SJSA1 (cell line): ENCODE data around the genes BRIX1 and NUP155.

DNA sequence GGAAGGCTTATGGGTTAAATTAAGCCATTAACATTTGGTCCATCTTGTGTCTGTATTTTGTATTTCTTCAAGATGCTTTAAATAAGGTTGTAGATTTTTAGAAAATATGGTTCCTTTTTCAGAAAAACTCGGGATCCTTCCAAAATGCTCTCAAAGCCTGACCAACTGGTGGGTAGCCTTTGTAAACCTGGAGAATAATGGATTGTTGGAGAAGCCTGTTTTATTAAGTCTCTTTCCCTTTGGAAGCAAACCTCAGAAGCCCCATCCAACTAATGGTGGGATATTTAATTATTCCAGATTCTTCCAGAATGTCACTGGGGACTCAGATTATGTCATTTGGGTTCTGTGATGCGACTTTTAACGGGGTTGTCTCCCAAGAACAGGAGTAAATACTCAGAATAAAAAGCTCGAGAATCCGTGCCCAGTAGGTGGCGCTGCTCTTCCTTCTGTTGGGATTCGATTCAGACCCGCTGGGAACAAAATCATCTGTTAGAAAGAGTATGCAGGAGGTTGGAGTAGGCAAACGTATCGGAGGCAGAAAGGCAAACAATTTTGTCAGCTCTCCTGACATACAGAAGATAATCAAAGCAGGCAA is 170.1 kb upstream of the RAI14 start:
- RAMPAGE, long total RNA: no peak

GRCh38 chr5:34496608-34496812 is 159.6 kb upstream of the RAI14 start:
- RAMPAGE, long total RNA: no peak

GRCh38 chr5:34914610-34915419 is 489 bp downstream of the RAD1 start:
- RAMPAGE, long total RNA: no peak

GRCh38 chr5:34915420-34916283 is at the start of gene BRIX1:
BRIX1 (plus strand) TSS chr5:34915711.
- RAMPAGE, long total RNA: start-site peak on the minus strand at chr5:34915485-34915628, 155 and 71 reads in 2 replicates; start-site peak on the plus strand at chr5:34915708-34915733, 1,164 and 687 reads in 2 replicates

DNA sequence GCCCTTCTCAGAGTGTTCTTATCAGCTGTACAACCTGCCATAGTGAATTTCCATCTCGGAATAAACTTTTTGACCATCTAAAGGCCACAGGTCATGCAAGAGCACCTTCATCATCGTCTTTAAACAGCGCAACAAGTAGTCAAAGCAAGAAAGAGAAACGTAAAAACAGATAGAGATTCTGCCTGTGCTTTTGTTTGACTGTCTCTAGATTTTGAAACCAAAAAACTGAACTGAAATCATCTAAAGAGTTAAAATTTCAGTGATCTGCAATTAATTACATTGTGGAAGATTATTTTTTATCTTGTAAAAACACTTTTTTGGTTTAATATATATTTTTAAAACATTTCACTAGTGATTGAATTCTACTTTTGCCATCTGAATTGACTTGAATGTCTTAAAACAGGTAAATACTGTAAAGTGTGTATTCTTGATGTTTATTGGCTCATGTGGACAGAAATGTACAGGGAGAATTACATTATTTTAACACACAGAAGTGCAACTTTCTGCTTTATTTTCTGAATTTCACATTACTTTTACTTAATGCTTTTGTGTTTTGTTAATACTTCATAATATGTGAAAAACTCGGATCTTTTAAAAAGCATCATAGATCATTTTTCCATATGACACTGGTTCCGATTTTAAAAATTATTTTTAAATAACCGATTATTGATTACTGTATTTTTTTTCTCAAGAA is 25.3 kb downstream of the DNAJC21 start:
- RAMPAGE, long total RNA: no peak

- RAMPAGE, long total RNA: no peak
These were observed 17.2 kb upstream of the PRLR start for GRCh38 chr5:35247252-35248128.

GRCh38 chr5:35404849-35405419 is 174.6 kb upstream of the PRLR start:
- RAMPAGE, long total RNA: no peak

- RAMPAGE, long total RNA: no peak
These were observed 3.2 kb upstream of the IL7R start for GRCh38 chr5:35853349-35853970.

- RAMPAGE, long total RNA: no peak
These were observed 2.5 kb upstream of the IL7R start for GRCh38 chr5:35853971-35854809.

DNA sequence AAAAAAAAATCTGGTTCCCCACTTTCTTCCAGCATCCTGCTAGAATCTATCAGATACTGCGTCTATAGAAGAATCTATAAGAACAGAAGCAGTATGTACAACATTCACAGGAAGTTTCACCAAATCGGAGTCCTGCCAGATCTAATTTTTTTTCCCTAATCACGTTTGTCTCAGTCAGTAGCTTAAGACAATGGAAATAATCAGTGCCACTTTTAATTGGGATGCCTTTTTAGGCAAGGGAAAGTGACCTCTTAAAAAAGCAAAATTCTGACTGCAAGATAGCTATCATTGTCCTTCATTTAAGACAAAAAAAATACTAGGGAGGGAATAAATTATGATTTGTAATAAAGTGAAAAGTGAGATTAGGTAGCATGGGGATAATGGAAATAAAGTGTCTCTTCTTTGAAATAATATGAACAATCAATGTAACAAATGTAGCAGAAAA is 3.4 kb downstream of the IL7R start:
- RAMPAGE, long total RNA: no peak

GRCh38 chr5:35860669-35861195 is 4.0 kb downstream of the IL7R start:
- RAMPAGE, long total RNA: no peak

- RAMPAGE, long total RNA: no peak
These were observed 5.2 kb downstream of the SLC1A3 start for GRCh38 chr5:36611481-36612112.

DNA sequence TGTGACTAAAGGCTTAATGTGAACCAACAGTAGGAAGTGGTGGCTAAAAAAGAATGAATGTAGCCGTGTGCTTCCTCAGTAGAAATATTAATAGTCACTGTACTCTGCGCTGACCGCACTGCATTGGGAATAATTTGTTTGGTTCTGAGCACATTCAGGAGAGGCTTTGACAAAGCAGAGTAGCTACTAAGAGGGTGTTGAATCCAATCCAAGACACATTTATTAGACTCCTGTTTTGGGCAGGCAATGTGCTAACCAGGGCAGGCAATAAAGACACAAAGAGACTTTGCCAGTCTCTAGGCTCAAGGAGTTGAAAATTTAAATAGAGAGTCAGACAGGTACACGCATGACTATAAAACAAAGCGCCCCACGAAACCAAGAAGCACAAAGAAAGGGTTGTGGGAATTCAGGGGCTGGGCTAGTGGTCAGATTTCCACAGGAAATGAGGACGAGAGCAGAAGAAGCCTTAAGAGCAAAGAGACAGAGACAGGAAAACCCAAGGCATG is 51.4 kb downstream of the SLC1A3 start:
- RAMPAGE, long total RNA: no peak

GRCh38 chr5:36704123-36704664 is 97.8 kb downstream of the SLC1A3 start:
- RAMPAGE, long total RNA: no peak

- RAMPAGE, long total RNA: no peak
These were observed 121.3 kb upstream of the NIPBL start for GRCh38 chr5:36755240-36755637.

GRCh38 chr5:36783120-36783686 is 93.4 kb upstream of the NIPBL start:
- RAMPAGE, long total RNA: no peak

DNA sequence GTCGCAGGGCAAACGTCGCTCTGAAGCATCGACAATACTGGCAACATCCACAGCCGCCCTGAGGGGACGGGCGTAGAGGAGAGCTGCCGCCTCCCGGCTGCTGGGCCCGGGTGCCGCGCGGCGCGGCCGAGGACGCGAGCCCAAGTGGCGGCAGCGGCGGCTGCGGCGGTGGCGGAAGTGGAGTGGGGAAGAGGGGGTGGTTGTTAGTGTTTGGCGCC is 149 bp upstream of the NIPBL start:
- RAMPAGE, long total RNA: no peak

DNA sequence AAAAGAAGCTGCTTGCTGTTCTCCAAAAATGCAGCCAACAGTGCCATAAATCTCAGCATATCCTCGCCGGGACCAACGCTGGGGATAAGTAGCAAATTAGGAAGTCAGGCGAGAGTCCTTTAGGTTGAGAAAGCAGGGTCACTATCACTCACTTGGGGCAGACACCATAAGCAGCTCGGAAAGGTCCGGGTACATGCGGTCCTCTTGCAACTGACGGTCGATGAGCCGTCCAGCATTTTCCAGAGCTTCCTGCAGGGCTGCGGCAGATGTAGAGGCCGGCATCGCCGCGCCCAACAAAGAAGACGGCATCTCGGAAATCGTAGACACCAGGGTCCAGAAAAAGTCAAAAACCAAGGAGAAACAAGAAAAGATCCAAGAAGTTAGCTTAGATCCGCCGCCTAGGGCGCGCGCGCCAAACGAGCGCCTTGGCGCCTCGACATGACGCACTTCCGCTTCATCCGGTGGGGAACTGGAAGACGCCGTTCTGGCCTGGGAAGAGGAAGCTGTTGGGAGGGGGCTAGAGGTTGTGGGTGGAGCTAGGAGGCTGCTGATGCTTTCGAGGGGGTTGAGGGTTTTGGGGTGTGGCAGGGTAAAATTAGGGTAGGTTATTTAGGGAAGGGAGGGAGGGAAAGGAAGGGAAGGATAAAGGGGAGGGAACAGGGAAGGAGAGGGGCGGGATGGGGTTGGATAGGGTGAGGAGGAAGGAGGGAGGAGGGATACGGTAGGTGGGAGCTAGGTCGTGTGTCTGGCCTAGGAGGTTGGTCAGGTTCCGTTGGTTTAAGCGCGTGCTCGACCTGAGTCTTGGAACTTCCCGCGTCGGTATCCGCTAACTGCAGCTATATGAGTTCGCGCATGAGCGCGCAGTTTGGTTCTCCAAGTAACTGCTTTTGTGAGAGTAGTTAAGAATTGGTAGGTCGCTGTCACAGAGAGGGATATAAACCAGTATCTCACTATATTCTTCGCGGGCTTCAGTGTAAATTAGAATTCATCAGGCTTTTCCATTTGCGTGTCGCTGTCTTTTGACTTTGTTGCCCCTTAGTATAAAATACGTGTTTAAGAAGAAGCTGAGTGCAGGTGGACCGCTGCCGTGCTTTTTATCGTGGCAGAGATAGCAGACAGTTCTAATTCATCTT is at the start of gene NUP155:
Gene NUP155 (minus strand): TSS at position 438 of the 1,133 bp plus-strand sequence.
- RAMPAGE, long total RNA: start-site peak on the minus strand centred at position 418 of the sequence, 46 bp wide, 444 and 275 reads in 2 replicates

GRCh38 chr5:37835176-37835724 is 4.6 kb downstream of the GDNF start:
- RAMPAGE, long total RNA: no peak

- RAMPAGE, long total RNA: no peak
These were observed 112.2 kb upstream of the GDNF start for GRCh38 chr5:37952037-37952347.